SK-N-SH (cell line): ENCODE measurements around the gene DDTL.

GRCh38 chr22:23966727-23967136 lies at the start of gene DDTL:
Gene DDTL, plus strand, starts transcription at chr22:23966888.
- RRBS, result no CpG with 5 or more reads among the region's 33 CpGs
CAGE:
- cytosol, long polyA plus RNA, result no peak
- long polyA plus RNA, result no peak
- nucleus, long polyA plus RNA, result no peak

DNA sequence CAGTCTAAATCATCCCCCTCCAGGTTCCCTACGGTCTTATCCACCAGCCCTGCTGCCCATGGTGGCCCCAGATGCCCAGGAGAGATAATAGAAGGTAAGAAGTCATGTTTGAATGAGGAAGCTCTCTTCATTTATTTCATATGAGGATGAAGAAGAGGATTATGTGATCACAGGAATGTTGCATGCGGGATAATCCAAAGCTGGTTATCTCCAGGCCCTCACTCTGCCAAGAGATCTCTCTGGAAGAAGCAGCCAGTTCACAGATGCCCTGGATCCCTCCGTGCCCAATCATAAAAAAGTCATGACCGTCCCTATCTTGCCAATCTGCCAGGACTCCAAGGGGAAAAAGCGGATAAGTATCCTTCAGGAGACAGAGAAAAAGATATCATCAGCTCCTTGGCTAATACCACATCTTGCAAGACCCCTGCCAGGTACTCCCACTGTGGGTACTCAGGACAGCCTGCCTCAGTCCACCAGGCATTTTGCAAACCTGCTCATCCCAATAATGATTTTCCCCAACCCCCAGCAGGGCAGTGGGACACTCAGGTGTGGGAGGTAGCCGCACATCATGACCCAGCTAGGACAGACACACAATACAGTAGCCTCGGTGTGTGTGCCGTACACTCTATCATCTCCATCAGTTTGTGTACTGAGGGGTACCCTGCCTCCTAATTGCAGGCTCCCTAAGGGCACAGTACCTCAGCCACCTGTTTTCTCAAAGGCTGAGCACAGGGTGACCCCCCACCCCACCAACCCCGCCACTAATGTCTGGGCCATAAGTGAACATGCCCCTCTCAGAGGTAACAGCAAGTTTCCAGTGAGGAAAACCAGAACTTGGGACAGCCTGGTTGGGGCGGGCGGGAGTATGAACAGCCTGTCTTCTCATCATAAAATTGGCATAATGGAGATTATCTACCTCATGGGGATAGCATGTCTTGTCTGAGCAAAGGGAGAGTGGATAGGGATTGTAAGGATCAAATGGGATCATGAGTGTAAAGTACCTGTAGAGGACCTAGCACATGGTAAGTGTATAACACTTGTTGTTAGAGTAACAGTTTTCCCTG lies 2.6 kb downstream of the DDT start:
- RRBS, result no CpG with 5 or more reads among the region's 11 CpGs
CAGE:
- cytosol, long polyA plus RNA, result no peak
- long polyA plus RNA, result no peak
- nucleus, long polyA plus RNA, result no peak

GRCh38 chr22:24165003-24165412 lies 16.3 kb upstream of the SUSD2 start:
- RRBS, result no CpG with 5 or more reads among the region's 4 CpGs
CAGE:
- cytosol, long polyA plus RNA, result no peak
- long polyA plus RNA, result no peak
- nucleus, long polyA plus RNA, result no peak

DNA sequence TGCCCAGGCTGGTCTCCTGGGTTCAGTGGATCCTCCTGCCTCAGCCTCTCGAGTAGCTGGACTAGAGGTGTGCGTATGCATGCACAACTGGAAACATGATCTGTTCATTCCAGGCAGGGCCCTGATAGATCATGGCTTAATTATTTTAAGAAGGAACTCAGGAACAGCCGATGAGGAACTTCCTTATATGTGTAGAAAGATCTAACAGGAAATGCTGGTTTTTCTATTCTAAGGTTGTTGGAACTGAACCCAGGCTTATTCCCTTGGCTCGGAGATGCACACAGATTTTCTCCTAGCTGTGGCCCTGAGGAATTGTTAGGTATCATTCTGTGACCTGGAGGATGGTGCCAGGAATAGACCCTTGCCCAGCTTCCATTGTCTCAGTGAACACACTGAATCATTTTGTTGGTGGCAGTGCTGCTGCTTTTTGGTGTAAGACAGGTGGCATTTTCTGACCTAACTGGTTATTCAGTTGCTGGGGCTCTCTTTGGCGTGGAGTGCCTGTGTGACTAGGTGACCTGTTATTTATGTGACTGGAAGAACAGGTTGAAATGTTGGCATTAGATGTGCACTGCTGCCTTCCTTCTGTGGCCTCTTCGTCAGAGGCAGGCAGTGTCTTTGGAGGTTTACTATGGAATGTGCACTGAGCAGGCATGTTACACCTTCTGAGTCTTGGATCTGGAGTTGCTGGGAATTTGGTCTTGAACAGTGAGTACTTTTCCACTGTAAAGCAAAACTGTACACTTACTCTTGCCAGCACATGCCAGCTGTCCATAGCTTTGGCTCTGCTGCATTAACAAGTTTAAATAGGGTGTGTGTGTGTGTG lies 32.6 kb downstream of the SPECC1L start:
- RRBS, result no CpG with 5 or more reads among the region's 6 CpGs
CAGE:
- cytosol, long polyA plus RNA, result no peak
- long polyA plus RNA, result no peak
- nucleus, long polyA plus RNA, result no peak

DNA sequence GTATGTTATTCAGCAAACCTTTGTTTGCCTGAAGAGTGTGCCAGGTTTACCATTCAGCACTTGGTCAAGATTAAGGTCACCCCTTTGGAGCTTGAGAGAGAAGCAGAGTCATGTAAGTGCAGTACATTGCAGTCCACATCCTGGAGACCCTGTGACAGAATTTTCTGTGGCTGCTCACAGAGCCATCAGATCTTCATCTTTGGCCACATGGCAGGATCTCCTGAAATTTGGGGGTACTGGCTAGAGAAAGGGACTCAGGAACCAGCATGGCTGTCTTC lies 29.6 kb upstream of the ADORA2A start:
CAGE:
- cytosol, long polyA plus RNA, result no peak
- long polyA plus RNA, result no peak
- nucleus, long polyA plus RNA, result no peak

DNA sequence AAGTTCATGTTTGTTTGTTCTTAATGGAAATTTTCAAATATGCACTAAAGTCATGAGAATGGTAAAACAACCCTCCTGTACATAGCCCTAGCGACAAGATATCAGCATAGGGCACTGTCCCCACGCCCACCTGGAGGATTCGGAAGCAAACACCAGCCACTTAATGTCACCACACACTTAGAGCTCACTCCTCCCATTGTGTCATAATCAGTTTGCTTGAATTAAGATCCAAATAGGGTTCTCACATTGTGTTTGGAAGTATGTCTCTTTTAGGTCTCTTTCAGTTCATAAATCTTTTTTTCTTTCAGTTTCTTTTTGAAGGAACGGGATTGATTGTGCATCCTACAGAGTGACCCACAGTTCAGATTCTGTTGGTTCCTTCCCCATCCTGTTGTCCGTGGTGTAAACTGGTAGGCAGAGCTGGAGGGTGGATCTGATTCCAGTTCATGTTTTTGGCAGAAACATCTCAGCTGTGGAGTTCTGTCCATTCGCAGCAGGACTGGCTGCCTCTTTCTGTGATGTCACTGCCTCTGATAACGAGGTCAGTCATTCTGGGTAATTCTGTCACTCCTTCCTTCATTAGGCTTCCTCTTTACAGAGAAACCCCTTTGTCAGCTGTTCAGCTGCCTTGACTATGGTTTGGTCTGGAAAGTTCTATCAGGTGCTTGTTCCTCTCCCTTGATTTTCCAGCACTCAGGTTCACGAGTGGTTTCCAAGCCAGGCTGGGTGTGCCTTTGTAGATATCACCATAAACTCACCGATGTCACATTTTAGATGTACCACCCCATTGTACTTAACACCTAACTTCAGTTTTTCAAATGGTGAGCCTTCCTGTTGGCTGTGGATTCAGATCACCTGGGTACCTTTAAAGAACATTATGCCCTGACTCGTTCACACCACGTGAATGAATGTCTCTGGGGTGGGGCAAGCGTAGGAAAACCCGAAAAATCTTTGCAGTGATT lies 26.2 kb upstream of the ADORA2A start:
- RRBS, result no CpG with 5 or more reads among the region's 13 CpGs
CAGE:
- cytosol, long polyA plus RNA, result no peak
- long polyA plus RNA, result no peak
- nucleus, long polyA plus RNA, result no peak

DNA sequence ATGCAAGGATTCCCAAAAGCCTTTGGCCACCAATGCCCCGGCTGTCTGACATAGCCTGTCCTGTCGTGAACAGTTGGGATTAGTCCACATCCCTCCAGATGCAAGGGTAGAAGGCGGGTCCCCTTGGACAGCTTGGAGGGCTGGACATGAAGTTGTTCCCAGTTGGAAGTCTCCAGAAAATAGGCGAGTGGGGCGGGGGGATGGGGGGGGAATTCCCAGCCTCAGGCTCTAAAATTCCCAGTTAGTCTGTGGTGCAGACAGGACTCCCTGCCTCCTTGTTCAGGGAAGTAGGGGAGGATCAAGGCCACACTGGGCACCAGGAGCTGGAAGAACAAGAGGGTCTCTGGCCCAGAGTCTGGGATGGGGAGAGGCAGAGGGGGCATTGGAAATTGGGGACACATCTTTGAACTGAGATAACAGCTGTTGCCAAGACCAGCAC lies 5.2 kb upstream of the ADORA2A start:
- RRBS, result no CpG with 5 or more reads among the region's 5 CpGs
CAGE:
- cytosol, long polyA plus RNA, result no peak
- long polyA plus RNA, result no peak
- nucleus, long polyA plus RNA, result no peak

GRCh38 chr22:24427772-24428375 lies 475 bp downstream of the ADORA2A start:
- RRBS, result 100% methylated on average over 2 of the region's 14 CpGs
CAGE:
- cytosol, long polyA plus RNA, result no peak
- long polyA plus RNA, result no peak
- nucleus, long polyA plus RNA, result no peak

DNA sequence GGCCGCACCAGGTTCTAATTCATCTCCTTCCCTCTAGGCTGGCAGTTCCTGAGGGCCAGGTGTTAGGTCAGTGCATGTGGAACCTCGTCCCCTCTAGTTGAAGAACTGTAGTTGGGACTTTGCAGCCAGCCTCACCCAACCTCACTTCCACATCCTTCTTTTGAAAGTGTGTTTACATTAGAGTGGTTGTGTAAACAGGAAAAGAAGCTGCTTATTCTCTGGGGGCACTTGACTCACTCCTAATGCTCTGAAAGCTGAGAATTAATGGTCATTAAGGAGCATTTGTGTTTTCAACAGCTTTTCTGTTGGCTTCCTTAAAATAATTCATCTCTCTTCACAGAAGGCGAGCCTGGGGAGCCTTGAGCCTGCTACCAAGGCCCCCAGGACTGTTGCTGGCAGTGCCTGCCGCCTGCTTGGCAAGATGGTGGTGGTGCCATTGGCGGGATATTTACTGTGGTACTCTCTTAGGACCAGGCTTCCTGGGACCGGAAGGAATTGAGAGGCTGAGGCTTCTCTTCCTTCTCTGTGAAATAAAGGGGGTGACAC lies 11.9 kb downstream of the UPB1 start:
- RRBS, result no CpG with 5 or more reads among the region's 6 CpGs
CAGE:
- cytosol, long polyA plus RNA, result no peak
- long polyA plus RNA, result no peak
- nucleus, long polyA plus RNA, result no peak

- RRBS, result no CpG with 5 or more reads among the region's 7 CpGs
CAGE:
- cytosol, long polyA plus RNA, result no peak
- long polyA plus RNA, result no peak
- nucleus, long polyA plus RNA, result no peak
These were observed 19.0 kb downstream of the UPB1 start for GRCh38 chr22:24514106-24514638.

GRCh38 chr22:24578021-24579122 lies 14.5 kb downstream of the LRRC75B start:
- RRBS, result no CpG with 5 or more reads among the region's 8 CpGs
CAGE:
- cytosol, long polyA plus RNA, result no peak
- long polyA plus RNA, result no peak
- nucleus, long polyA plus RNA, result no peak

- RRBS, result 53% methylated on average over 16 of the region's 39 CpGs
CAGE:
- cytosol, long polyA plus RNA, result no peak
- long polyA plus RNA, result no peak
- nucleus, long polyA plus RNA, result no peak
These were observed 82.8 kb downstream of the GGT1 start for GRCh38 chr22:24685623-24686443.

- RRBS, result no CpG with 5 or more reads among the region's 8 CpGs
CAGE:
- cytosol, long polyA plus RNA, result no peak
- long polyA plus RNA, result no peak
- nucleus, long polyA plus RNA, result no peak
These were observed 78.6 kb downstream of the PIWIL3 start for GRCh38 chr22:24695770-24696381.

- RRBS, result no CpG with 5 or more reads among the region's 12 CpGs
CAGE:
- cytosol, long polyA plus RNA, result no peak
- long polyA plus RNA, result no peak
- nucleus, long polyA plus RNA, result no peak
These were observed 21.2 kb downstream of the SGSM1 start for GRCh38 chr22:24827125-24827792.

DNA sequence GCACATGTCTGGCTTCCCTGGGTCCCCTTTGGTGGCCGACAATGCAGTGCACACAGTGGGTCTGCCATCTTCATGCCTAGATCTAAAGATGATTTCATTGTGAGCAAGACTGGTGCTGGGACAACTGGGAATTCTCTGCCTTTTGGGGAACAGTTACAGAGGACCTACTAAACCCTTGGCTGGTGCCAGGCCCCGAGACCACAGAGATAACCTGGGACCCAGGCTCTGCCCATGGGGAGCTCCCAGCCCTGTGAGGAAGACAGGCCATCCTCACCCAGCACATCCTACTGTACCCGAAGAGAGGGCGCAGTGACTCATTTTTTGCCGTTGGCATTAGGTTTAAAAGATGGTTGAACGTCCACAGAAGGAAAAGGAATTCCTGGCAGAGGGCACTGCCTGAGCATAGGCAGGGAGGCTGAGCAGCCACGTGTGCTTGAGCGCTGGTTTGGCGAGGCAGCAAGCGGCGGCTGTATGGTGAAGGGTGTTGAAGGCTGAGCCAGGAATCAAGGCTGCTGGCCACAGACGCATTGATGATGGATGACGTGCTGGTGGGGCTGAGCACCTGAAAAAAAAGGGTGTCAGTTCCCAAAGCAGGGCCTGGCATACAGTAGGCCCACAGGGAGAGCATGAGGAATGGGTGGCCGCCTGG lies 112.3 kb downstream of the KIAA1671 start:
- RRBS, result no CpG with 5 or more reads among the region's 14 CpGs
CAGE:
- cytosol, long polyA plus RNA, result no peak
- long polyA plus RNA, result no peak
- nucleus, long polyA plus RNA, result no peak

DNA sequence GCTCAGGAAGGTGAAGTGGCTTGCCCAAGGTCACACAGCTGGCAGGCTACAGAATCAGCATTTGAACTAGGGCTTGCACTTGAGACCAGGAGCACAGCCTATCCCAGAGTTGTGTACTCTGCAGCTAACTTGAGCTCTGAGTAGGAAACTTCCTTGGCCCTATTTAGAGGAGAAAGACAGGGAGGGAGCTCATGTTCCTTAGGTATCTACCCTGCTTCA lies 63.8 kb upstream of the CRYBB3 start:
CAGE:
- cytosol, long polyA plus RNA, result no peak
- long polyA plus RNA, result no peak
- nucleus, long polyA plus RNA, result no peak

GRCh38 chr22:25282228-25282966 lies 63.0 kb downstream of the CRYBB2 start:
- RRBS, result 10% methylated on average over 13 of the region's 66 CpGs
CAGE:
- cytosol, long polyA plus RNA, result no peak
- long polyA plus RNA, result no peak
- nucleus, long polyA plus RNA, result no peak

DNA sequence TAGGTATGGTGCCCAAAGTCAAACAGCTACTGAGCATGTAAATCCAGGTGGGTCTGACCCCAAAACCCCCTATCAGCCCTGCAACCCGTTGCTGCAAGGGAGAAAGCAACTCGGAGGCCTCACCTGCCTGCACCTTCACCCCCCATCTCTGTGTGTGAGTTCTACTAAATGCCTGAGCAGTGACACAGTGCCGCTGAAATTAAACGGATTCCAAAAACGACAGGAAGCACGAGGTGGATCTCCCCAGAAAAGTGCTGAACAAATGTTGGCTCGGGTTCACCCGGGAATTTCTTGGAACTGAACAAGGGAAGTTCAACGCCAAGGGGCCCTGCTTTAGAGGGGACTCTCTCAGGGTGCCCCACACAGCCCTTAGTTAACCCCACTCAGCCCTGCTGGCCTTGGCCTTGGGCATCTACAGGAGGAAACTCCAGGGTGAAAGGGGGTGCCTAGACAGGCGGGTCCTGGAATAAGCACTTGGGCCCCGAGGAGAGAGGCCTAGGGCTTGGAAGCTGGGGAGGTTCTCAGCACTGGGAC lies 161.5 kb upstream of the GRK3 start:
- RRBS, result no CpG with 5 or more reads among the region's 11 CpGs
CAGE:
- cytosol, long polyA plus RNA, result no peak
- long polyA plus RNA, result no peak
- nucleus, long polyA plus RNA, result no peak

DNA sequence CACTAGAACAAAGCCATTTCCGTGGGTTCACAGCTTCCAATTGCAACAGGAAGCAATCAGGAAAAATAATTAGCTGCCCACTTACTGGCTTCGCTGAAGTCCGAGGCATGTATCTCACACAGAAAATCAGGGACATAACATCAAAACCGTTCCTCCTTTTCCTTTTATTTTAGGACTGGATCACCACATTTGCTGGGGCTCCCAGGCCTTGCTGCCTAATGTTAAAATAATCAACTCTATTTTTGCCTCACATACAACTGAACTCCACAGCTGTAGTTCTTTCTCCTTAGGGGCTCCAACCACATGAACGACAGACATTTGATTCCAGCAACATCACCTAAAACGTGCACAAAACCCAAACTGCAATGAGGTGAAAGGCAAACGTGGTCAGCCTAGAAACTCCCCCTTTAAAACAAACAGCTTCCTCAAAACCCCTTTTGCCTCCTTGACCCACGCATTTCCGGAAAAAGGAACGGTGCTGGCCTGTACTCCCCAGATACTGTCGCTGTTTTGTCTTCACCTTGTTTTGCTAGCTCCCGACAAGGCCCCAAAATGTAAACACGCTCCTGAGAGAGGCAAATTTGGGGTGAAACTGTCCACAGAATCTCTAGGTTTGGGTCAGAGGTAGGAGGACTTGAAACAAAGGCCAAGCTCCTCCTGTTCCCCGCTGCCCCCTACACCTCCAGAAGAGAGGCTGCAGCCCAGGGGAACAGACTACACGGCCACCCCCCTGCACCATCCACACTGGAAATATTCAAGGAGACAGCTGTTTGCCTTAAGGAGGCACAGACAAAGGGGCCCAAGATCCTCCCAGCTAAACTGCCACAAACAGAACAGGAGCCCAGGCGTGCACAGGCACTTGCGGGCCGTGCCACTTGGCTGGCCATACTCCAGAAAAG lies 160.8 kb upstream of the GRK3 start:
- RRBS, result no CpG with 5 or more reads among the region's 18 CpGs
CAGE:
- cytosol, long polyA plus RNA, result no peak
- long polyA plus RNA, result no peak
- nucleus, long polyA plus RNA, result no peak

GRCh38 chr22:25539238-25539694 lies 25.2 kb upstream of the GRK3 start:
- RRBS, result 30% methylated on average over 1 of the region's 9 CpGs
CAGE:
- cytosol, long polyA plus RNA, result no peak
- long polyA plus RNA, result no peak
- nucleus, long polyA plus RNA, result no peak